Endodermal cell (in vitro differentiated cells): ENCODE measurements around a stretch of chr14.

- PRO-cap: no peak
Measured at GRCh38 chr14:66280927-66281345, 205.2 kb upstream of the CCDC196 start.

GRCh38 chr14:66704222-66704816, 196.4 kb downstream of the GPHN start:
- PRO-cap: no peak

GRCh38 chr14:67541414-67542568, 8.7 kb downstream of the PLEKHH1 start:
- PRO-cap: unidirectional peak, plus-strand start at chr14:67541662; bidirectional peak, plus-strand start at chr14:67542005, minus-strand start at chr14:67541907

DNA sequence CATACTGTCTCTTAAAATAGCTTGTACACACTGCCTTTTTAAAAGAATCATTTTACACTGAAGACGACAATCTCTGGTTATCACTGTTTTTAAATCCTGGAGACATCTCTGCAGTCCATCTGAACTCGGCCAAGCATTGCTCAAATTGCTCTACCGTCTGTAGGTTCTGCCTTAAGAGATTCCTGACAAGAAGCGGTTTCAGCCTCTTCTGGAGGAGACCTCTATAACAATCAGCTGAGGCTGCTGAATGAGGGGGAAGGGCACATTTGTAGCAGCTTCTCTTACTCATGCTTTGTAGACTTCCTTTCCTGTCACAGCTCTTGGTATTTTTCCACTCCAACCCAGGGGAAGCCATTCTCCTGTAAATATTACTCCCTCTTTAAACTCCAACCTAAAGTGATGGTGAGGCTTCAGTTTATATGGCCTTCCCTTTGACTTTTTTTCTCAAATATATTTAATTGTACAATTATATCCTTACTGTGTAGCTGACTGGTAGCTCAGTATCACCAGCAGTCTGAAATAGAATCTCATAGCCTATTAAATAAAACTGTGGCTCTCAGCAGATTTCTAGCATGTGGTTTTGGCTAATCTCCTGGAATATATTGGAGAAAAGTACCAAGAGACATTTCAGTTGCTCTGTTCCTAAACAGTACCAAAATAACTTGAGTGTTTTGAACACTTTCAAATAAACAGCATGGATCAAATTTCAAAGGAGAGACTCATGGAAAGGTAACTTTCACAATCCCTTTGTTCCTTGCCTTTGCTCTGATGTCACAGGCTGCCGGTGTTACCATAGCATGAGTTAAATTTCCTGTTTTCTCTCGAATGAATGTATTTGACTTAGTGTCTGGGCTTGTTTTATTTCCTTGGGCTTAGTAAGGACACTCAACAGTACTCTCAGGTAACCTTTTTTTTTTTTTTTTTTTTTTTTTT, 3.2 kb downstream of the ARG2 start:
- PRO-cap: no peak

GRCh38 chr14:67722237-67722822, 20.6 kb downstream of the RDH12 start:
- PRO-cap: unidirectional peak, plus-strand start at chr14:67722512

- PRO-cap: no peak
Measured at GRCh38 chr14:67955414-67955966, 135.9 kb downstream of the RAD51B start.

DNA sequence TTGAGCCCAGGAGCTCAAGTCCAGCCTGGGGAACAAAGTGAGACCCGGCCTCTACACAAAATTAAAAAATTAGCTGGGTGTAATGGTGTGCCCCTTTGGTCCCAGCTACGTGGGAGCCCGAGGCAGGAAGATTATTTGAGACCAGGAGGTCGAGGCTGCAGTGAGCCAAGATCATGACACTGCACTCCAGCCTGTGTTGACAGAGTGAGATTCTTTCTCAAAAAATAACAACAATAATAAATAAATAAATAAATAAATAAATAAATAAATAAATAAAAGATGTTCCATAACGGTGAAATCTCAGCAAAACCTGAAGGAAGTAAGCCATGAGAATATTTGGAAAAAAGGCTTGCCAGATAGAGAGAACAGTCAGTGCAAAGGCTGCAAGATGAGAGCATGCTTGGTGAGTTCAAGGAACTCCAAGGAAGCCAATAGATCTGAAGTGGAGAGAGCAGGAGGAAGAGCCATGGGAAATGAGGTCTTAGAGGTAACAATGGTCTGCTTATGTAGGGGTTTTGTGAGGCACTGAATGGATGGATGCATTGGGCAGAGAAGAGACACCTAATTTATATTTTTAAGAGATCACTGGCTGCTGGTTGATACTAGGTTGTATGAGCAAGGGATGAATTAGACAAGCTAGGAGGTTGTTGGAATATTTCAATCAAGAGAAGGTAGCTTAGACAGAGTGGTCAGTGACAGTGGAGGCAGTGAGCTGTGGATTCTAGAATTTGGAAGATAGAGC, 176.8 kb downstream of the RAD51B start:
- PRO-cap: no peak

GRCh38 chr14:68166878-68167735, 347.5 kb downstream of the RAD51B start:
- PRO-cap: no peak

GRCh38 chr14:68199595-68200423, 380.2 kb downstream of the RAD51B start:
- PRO-cap: no peak

DNA sequence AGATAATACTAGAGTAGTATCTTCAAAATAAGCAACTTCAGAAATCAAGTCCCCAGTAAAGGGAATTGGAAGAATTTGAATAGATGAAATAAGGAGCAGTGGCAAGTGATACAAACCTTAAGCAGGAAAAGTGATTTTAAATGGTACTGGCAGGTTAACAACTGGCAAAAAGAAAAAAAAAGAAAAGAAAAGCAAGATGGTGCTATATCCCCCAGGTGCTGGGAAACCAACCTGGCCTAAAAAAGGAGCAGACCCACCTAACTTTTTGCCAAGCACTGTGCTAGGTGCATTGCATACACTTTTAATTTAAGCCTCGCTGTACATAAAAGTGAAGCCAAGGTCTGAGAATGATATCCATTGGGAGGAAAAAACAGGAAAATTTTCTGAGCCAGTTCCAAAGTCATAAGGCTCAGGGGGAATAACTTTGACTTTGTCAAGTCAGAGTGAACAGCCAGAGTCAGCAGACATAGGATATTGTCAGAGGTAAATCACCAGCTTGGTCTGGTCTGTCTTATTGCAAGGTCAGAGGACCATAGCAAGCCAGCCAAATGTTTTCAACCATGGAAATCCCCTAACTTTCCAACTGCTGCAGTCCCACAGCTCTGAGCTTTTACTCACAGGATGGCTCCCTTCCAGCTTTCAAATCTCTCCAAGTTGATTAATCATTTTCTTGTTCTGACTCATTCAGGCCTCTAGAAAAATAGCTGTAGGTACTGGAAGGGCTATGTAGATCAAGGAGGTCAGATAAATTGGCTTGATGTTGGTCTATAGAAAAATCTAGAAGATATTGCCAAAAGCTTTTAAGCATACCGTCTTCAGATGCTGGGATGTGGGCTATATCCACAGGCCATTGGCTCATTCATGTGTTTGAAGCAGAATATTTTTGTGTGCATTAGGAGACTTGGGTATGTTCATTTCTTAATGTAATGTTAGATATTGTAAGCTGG, 412.9 kb downstream of the RAD51B start:
- PRO-cap: no peak

DNA sequence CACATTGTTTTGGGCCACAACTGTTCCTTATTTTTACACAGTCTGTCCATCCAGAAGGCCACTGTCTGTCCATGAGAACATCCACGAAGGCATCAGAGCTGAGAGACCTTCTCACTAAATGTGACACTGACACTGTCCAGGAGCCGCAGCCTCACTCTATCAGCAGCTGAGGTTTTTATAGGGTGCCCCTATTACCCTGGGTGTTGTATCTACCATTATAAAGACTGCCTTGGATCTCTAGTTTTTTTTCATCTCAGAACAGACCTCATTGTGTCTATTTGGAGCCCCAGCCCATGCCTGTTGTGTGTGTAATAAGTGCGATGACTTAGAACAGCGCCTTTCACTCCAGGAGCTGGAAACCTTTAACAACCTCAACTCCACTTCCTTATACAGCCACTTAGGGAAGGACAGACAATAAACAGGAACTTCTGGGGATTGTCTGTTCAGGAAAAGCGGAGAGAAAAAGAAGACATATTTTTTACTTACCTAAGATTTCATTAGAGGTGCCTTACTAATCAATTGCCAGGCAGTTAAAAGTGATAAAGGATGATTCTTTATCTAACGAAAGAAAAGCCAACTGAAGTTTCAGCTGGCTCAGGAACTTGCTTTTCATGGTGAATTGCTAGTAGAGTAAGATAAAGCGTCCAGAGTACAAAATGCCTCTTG, 420.5 kb downstream of the RAD51B start:
- PRO-cap: no peak

- PRO-cap: no peak
Measured at GRCh38 chr14:68244024-68244579, 424.5 kb downstream of the RAD51B start.

DNA sequence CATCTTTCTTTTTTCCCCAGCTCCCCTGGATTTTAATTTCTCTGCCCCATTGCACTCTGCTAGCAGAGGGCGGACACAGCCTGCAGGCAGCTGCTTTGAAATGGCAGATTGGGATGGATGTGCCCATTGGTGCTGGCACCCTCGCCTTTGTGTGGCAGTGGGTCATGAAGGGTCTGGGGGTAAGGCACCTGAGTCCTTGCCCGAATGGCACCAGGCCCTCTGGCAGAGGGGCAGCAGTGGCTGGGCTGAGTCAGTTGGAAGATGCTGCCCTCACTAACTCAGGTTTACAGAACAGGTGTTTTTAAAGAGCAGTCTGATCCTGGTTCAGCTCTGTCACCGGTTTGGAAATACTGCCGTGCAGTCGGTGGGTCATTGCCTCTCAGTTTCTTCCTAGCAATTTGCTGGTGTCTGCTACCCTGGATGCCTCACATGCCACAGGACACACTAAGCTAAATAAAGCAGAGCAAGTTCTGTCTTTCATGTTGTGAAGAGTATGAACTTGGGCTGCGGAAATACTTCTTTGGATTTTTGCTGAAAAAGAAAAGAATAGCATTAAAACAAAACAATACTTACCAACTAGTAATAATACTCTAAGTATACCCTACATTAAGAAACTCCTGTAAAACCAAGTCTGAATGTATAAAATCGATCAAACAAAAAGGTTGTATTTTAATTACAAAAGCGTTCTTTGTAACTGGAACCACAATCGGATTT, 429.4 kb downstream of the RAD51B start:
- PRO-cap: no peak

GRCh38 chr14:68268018-68268561, 448.5 kb downstream of the RAD51B start:
- PRO-cap: no peak

DNA sequence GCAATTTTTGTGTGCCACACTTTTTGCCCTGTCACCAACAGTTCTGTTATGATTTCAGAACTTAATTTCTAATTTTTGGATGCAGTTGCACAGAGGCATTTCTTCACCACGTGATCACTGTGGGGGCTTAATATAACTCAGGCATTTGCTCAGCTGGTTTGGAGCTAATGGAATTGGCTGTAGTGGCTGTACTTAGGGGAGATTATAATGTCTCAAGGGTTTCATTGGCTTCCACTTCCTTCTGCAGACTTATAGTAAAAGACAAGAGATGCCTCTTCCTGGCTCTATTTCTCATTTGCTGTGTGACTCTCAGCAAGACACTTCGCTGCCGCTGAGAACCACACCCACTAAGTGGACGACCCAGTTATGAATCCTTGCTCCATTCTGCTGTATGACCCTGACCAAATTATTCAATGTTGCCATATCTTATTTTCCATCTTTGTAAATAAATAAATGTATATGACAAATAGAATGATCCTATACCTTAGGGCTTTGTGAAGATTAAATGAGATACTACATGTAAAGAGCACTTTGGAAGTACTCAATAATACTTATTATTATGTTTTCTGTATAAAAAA, 452.5 kb downstream of the RAD51B start:
- PRO-cap: no peak

DNA sequence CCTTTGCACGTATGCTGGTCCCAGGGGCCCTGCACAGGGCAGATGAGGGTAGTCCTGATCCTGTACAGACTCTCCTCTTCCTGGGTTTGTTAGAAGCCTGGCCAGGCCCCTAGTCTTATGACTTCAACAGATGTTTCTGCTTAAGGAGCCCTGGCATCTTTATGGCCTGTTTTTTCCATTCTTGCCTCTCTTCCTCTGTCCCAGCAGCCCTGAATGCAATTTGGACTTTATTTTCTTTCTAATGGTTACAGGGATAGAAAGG, 203.4 kb downstream of the ZFP36L1 start:
- PRO-cap: no peak

DNA sequence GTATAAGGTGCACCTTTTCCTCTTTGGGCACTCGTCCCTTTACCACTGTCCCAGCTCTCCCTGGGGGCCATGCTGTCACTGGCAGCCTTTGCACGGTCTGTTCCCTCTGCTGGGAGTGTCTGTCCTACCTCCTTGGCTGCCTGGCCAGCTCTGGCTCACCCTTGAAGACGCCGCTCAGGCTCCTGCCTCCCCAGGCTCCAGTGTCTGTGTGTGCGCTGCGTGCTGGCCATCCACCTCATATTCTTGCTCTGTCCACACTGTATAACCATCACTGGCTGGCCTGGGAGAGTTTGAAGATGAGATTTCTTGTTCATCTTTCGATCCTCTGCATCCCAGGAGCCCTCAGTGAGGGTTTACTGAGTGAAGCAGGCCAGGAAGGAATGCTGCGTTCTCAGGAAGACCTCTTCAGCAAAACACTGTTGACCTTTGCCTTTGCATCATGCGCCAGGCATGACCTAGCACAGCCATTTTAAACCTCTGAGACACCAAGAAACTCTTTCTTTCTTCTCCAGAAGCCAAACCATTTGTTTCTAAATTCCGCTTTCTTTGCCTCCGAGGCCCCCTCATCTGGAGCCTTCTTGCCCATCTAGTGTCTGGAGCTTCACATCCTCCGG, 161.1 kb downstream of the ZFP36L1 start:
- PRO-cap: no peak

GRCh38 chr14:68679695-68680231, 113.1 kb downstream of the ZFP36L1 start:
- PRO-cap: no peak

- PRO-cap: no peak
Measured at GRCh38 chr14:68693138-68693979, 99.5 kb downstream of the ZFP36L1 start.

DNA sequence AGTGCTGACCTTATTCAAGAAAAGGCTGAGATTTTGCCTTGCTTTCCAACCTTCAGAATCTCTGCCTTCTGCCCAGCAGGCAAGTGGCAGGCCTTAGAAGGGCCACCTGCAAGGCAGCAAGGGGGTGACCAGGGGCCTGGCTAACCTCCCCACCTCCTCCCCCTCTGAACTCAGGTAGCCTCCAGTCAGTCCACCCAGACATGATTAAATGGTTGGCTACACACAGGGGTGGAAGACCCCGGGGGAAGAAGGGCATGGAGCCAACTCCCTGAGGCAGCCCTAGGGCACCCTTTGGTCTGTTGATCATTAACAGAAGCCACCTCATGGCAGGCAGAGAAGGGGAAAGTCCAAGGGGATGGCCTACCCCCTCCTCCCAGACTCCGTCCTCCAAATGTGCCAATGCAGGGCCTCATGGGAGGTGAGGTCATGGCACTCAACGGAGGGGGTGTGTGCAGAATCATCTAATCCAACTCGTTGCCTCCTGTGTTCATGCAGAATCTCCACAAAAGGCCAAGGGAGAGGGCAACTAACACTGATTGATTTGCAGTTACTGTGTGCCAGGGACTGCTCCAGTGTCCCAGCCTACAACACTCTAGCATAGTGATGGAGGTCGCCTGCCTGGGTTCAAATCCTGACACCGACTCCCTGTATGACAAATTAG, 8.4 kb downstream of the ZFP36L1 start:
- PRO-cap: no peak